Heart (tissue), 3 donors: ENCODE results near the genes MIER2 and FGF22.

DNA sequence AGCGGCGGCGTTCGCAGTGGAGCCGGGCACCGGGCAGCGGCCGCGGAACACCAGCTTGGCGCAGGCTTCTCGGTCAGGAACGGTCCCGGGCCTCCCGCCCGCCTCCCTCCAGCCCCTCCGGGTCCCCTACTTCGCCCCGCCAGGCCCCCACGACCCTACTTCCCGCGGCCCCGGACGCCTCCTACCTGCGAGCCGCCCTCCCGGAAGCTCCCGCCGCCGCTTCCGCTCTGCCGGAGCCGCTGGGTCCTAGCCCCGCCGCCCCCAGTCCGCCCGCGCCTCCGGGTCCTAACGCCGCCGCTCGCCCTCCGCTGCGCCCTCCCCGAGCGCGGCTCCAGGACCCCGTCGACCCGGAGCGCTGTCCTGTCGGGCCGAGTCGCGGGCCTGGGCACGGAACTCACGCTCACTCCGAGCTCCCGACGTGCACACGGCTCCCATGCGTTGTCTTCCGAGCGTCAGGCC is 36.1 kb upstream of the OR4F17 start:
- RAMPAGE, long total RNA, 2 experiments: start-site peak on the minus strand in 1 of 2 experiments, centred at position 208 of the sequence, 228 reads per replicate

DNA sequence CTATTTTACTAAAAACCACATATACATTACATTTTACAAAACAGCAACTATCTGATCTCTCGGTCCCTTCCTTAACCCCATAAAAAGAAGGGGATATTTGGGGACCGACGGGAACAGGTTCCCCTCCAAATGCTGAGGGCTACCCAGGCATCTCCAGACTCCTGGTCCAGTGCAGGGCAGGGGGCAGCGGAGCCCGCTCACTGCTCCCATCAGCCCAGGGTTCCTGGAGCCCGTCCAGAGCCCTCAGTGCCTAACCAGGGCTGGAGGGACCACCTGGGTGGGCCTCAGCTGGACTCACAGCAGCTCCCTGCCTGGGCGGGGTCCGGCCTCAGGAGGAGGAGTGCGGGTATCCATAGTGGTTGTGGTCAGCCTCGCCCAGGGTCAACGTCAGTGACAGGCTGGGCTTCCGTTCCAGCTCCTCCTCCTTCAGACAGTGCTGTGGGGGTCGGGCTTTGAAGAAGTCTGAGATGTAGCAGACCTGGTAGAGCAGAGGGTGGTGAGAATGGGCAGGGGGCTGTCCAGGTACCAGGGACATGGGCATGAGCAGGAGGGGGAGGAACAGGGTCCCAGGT is 10.1 kb downstream of the PLPP2 start:
- RAMPAGE, long total RNA, 2 experiments: no peak in any of the 2 experiments

DNA sequence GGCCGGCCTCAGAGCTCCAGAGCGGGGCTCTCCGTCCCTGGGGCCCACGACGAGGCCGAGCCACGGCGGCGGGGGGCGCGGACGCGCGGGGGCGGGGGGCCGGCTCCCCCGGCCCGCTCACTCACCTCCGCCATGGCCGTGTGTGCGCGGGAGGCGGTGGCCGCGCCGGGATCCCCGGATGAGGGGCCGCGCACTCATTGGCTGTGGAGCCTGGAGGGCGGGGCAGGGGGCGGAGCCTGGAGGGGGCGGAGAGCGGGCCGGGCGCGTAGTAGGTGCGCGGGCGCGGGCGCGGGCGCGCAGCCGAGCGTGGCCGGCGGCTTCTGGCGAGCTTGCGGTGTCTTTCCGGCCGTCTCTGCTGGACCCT is at the start of gene MIER2:
MIER2 (minus strand) TSS at position 148 of the 364 bp plus-strand sequence.
- RAMPAGE, long total RNA, 2 experiments: no peak in any of the 2 experiments

GRCh38 chr19:373978-374289 is 1.9 kb downstream of the THEG start:
- RAMPAGE, long total RNA, 2 experiments: no peak in any of the 2 experiments

- RAMPAGE, long total RNA, 2 experiments: no peak in any of the 2 experiments
These were observed 476 bp downstream of the ODF3L2 start for GRCh38 chr19:474194-474820.

DNA sequence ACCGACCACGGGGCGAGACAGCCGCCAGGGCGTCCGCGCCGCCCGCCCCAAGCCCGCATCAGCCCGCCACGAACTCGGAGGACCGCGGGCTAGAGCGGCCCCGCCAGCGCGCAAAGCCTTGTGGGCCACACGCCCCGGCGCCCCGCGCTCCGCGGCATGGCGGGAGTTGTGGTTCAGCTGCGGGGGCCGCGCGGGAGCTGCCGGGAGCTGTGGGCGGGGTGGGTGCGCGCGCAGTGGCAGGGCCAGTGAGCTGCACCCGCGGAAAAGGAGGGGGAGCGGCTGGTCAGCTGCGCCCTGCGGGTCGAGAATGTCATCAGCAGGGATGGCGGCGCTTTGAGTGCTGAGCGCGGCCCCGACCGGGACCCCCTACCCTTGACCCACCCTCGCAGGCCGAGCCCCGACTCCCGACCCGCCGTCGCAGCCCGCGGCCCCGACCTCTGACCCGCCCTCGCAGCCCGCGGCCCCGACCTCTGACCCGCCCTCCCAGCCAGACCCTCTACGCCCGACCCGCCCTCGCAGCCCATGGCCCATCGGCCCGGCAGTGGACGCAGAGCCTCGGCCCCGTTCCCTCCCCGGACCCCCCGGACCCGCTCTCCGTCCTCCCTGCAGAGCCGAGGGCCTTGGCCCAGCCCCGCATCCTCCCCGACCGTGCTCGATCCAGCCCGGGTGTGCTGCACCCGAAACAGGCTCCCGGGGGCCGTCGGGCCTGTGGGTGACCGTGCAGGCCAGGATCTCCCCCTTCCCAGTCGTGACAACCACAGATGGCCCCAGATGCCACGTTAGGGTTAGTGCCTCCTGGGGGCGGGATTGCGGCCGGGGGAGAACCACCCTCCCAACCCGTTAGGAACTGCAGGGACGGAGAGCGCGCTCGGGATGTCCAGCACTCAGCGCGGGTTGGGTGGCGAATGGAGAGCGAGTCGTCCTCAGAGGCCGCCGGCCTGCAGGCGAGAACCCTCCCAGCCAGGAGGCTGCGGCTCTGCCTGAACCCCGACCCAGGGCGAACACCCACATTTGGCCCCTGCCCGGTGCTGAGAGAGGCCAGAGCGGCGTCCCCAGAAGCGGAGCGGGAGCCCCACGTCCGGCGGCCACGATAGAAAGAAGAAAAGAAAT is 7.0 kb upstream of the MADCAM1 start:
- RAMPAGE, long total RNA, 2 experiments: start-site peak on the plus strand in 1 of 2 experiments, centred at position 255 of the sequence, 9 reads per replicate

GRCh38 chr19:575309-576200 is 3.2 kb downstream of the BSG start:
- RAMPAGE, long total RNA, 2 experiments: start-site peak on the minus strand in 1 of 2 experiments, at chr19:575589-575597 at its widest, 6 reads per replicate

DNA sequence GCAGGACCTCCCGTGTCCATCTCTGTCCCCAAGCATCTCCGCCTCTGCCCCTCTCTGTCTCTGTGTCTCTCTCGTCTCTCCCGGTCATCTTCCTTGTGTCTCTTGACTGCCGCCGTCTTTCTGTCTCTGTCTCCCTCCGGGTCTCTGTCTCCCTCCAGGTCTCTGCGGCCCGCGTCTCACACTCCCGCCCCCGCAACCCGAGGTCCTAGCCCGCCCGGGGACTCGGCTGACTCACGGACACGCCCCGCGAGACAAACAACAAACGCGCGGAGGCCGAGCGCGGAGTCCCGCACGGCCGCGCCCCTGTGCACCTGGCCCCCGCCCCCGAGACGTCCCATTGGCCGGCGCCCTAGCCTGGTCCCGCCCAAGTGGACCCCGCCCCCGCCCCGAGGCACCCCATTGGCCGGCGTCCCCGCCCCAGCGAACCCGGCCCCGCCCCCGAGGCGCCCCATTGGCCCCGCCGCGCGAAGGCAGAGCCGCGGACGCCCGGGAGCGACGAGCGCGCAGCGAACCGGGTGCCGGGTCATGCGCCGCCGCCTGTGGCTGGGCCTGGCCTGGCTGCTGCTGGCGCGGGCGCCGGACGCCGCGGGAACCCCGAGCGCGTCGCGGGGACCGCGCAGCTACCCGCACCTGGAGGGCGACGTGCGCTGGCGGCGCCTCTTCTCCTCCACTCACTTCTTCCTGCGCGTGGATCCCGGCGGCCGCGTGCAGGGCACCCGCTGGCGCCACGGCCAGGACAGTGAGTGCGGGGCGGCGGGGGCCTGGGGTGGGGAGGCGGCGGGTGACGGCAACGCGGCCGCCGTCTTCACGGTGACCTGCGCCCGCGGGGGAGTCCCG is at the start of gene FGF22:
FGF22 (plus strand) TSS at position 479 of the 837 bp plus-strand sequence.
- RAMPAGE, long total RNA, 2 experiments: no peak in any of the 2 experiments

- RAMPAGE, long total RNA, 2 experiments: no peak in any of the 2 experiments
These were observed 7.1 kb downstream of the FGF22 start for GRCh38 chr19:646824-647103.

DNA sequence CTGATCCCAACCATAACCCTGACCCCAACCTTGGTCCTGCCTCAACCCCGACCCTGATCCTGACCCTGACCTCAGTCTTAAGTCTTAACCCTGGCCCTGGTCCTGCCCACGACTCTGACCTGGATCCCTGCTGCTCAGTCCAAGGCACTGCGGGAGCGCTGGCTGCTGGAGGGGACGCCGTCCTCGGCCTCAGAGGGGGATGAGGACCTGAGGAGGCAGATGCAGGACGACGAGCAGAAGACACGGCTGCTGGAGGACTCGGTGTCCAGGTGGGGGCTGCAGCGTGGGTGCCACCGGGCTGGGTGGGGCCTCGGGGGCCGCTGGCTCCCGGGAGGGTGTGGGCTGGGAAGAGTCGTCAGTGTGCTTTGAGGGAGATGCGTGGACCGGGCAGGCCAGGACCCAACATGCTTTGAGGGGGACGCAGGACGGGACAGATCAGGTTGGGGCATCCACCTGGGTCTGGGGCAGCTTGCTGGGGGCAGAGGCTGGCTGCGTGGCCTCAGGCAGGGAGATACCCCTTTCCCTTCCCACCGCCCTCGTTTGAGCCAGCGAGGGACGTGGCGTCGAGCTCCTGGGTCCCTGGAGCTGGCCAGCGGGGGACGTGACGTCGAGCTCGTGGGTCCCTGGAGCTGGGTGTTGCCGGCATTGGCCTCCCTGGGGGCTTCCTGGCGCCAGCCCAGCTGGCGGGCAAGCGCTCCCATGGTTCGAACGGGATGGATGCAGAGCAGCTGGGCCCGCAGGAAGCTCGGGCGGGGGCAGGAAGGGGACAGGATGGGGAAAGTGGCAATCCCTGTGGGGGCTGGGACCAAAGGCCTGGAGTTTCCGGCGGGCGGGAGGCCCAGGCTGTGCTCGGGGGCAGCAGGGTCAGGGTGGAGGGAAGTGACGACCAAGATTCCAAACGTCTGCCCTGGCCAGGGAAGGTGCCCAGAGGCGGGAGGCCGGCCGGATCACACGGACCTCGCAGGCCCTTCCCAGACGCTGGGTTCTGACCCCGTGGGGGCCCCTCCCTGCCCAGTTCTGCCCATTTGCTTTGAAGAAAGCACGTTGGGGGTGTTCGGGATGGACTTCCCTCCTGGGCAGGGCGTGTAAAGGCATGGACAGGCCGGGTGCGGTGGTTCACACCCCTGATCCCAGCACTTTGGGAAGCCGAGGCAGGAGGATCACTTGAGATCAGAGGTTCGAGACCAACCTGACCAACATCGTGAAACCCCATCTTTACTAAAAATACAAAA is 19.1 kb downstream of the PALM start:
- RAMPAGE, long total RNA, 2 experiments: no peak in any of the 2 experiments

DNA sequence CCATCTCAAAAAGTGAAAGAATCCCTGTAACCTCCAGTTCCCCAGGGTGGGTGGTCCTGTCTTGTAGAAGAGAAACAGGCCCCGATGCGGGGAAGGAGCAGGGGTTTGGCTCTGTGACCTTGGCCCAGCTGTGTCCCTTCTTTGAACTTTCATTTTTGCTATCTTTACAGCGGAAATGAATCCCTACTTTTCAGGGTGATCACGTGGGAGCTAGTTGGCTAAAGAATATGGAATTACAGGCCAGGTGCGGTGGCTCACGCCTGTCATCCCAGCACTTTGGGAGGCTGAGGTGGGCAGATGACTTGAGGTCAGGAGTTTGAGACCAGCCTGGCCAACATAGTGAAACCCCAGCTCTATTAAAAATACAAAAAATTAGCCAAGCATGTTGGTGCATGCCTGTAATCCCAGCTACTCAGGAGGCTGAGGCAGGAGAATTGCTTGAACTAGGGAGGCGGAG is 5.7 kb upstream of the MISP start:
- RAMPAGE, long total RNA, 2 experiments: no peak in any of the 2 experiments

GRCh38 chr19:788678-789870 is 8.2 kb upstream of the PTBP1 start:
- RAMPAGE, long total RNA, 2 experiments: no peak in any of the 2 experiments

GRCh38 chr19:791588-792216 is 5.5 kb upstream of the PTBP1 start:
- RAMPAGE, long total RNA, 2 experiments: no peak in any of the 2 experiments

- RAMPAGE, long total RNA, 2 experiments: no peak in any of the 2 experiments
These were observed 6.5 kb downstream of the PTBP1 start for GRCh38 chr19:803471-804490.

- RAMPAGE, long total RNA, 2 experiments: no peak in any of the 2 experiments
These were observed 10.4 kb downstream of the PTBP1 start for GRCh38 chr19:807539-808228.

DNA sequence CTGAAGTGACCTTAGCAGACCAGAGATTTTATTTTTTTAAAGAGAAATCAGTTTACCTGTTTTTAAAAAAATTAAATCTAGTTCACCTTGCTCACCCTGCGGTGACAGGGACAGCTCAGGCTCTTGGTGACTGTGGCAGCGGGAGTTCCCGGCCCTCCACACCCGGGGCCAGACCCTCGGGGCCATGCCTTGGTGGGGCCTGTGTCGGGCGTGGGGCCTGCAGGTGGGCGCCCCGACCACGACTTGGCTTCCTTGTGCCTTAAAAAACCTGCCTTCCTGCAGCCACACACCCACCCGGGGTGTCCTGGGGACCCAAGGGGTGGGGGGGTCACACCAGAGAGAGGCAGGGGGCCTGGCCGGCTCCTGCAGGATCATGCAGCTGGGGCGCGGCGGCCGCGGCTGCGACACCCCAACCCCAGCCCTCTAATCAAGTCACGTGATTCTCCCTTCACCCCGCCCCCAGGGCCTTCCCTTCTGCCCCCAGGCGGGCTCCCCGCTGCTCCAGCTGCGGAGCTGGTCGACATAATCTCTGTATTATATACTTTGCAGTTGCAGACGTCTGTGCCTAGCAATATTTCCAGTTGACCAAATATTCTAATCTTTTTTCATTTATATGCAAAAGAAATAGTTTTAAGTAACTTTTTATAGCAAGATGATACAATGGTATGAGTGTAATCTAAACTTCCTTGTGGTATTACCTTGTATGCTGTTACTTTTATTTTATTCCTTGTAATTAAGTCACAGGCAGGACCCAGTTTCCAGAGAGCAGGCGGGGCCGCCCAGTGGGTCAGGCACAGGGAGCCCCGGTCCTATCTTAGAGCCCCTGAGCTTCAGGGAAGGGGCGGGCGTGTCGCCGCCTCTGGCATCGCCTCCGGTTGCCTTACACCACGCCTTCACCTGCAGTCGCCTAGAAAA is 10.6 kb downstream of the PLPPR3 start:
- RAMPAGE, long total RNA, 2 experiments: no peak in any of the 2 experiments

GRCh38 chr19:869152-869954 is 9.9 kb downstream of the CFD start:
- RAMPAGE, long total RNA, 2 experiments: no peak in any of the 2 experiments

DNA sequence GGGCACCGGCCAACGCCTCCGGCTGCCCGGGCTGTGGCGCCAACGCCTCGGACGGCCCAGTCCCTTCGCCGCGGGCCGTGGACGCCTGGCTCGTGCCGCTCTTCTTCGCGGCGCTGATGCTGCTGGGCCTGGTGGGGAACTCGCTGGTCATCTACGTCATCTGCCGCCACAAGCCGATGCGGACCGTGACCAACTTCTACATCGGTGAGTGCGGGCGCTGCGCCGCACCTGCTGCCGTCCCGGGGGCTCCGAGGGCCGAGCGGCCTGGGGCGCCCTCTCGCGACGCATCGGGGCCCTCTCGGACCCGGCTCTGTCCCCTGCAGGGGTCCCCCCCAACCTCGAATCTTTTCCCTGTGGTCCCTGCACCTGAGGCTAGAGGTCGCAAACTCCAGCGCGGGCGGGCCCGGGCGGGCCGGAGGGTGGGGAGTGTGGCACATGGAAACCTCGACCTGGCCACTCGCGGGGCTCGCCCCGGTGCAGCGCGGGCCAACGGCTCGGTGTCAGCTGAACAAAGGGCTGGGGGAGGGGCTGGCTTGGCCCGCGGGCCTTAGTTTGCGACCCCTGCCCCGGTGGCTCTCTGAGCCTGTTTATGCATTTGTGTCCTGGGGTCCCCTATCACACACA is 522 bp downstream of the KISS1R start:
- RAMPAGE, long total RNA, 2 experiments: no peak in any of the 2 experiments

DNA sequence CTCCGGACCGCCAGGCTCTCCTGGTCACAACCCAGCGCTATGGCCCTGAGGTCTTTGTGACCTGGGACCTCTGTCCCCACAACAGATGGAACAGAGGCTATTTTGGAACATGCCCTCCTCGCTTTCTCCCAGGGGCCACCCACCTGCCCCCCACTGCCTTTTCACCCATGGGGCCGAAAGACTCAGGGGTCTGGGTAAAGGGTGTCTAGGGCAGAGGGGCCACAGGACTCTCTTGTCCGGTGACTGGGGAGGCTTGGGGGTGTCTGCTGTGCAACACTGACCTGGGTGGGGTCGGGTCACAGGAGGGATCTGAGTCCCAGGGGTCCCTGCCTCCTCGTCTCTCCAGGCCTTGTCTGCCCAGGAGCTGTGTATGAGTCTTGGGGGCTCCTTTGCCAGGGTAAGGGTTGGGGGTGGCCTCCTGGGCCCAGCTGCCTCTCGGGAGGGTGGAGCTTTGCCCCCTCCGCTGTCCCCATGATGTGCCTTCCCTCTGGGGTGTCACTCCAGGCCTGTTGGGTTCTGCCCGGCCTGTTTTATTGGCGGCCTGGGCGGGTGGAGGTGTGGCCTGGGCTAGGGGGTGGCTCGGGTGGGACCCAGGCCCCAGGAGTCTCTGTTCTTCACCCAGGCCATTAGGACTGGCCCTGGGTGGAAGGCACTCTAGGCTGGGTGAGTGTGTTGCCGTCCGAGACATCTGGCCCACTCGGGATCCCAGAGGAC is 2.1 kb downstream of the ARID3A start:
- RAMPAGE, long total RNA, 2 experiments: no peak in any of the 2 experiments

GRCh38 chr19:928646-929253 is 2.9 kb downstream of the ARID3A start:
- RAMPAGE, long total RNA, 2 experiments: no peak in any of the 2 experiments